Suprapubic skin (tissue), 4 donors: Measurements from ENCODE around the gene ATP6V1B1.

DNA sequence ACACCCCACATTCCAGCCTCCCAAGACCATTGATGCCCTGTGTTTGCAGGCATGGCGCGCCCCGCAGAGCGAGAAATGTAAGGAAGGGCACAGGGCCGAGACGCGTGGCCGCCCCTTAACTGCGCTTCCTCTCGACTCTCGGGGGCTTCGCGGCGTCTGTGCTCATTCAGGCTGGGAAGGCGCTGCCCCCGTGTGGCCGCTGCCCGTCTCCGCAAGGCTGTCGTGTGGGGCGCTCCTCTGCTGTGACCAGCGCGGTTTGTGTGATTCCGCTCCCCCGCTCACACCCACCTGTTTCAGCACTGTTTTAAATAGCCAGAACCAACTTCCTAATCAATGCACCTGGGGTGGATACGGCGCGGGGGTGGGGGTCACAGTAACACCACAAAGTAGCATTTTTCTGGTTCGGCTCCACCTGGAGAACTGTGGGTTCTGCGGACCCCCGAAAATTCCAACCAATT, 79.6 kb downstream of the GFPT1 start:
- PRO-cap: no peak
- RAMPAGE, long total RNA, 4 experiments: no peak in any of the 4 experiments

- PRO-cap: no peak
- RAMPAGE, long total RNA, 4 experiments: no peak in any of the 4 experiments
These were observed 46.0 kb downstream of the GFPT1 start for GRCh38 chr2:69341033-69341360.

DNA sequence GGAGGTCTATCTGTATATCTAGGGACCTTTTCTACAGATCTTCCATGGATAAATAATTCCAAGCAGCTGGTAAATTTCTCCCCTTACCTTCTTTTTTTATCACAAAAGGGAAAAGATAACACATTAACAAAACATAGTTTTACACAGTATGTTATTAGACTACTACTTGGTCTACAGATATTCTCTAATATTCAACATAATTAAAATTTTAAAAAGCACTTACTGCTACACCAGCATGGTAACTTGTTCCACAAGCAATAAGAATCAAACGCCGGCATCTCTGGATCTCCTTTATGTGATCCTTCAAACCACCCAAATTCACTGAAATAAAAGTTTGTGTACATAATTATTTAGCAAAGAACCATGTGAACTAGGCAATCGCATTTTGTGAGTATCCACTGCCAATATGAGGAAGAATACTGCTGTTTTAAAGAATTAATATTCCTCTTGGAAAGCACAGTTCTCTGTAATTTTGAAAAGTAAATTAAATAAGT, 45.1 kb downstream of the GFPT1 start:
- PRO-cap: no peak
- RAMPAGE, long total RNA, 4 experiments: no peak in any of the 4 experiments

- PRO-cap: no peak
- RAMPAGE, long total RNA, 4 experiments: no peak in any of the 4 experiments
These were observed 6.8 kb upstream of the AAK1 start for GRCh38 chr2:69650246-69650843.

GRCh38 chr2:70047295-70047771, 39.9 kb upstream of the PCBP1 start:
- PRO-cap: no peak
- RAMPAGE, long total RNA, 4 experiments: no peak in any of the 4 experiments

DNA sequence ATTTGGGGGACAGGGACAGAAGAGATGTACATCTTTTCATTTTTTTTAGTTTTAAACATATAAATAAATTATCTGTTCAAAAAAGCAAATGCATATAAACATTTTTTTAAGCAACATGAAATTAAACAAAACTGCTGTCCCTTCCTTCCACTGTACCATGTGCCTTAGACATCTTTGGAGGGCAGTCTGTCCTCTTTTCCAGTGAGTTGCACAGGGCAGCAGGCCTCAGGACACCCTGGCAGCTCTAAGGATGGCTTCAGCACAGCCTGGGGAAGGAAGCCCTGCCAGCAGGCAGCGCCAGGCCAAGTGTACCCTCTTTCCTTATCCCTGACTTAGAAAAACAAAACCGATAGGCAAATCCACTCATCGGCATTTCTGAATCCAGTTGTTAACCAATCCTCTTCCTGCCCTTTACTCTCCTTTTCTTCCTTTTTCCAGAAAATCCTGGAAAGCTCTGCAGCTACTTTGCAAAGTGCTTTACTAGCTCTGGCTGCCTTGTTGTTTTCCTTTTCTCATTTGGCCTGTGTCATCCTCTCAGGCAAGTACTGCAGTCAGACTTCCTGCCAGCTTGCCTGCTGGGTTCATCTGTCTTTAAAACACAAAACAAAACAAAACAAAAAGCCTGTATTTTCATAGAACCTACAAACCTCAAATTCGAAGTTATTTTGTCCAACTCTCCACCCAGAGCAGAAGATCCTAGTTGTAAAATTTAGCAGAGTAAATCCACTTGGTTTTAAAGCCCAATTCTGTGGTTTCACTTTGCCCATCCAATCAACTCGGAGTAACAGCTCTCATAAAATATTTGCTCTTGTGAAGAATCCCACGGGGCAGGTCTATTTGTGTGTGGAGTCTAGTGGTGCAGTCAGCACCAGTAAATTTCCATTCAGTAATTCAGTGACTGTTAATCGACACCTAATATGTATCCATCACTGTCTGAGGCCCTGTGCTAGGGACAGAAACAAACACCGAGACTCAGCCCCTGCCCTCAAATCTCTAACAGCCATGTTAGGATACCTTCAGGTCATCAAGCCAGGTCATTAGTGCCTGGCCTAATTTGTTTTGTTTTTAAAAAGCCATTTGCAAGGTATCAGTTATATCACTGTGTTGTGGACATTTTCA, 45.2 kb downstream of the PCBP1 start:
- PRO-cap: bidirectional peak, plus-strand start at position 823 of the sequence, minus-strand start at position 708 of the sequence
- RAMPAGE, long total RNA, 4 experiments: no peak in any of the 4 experiments

GRCh38 chr2:70191201-70191464, 314 bp upstream of the C2orf42 start:
- PRO-cap: no peak
- RAMPAGE, long total RNA, 4 experiments: no peak in any of the 4 experiments

- PRO-cap: no peak
- RAMPAGE, long total RNA, 4 experiments: no peak in any of the 4 experiments
These were observed 1.2 kb downstream of the TIA1 start for GRCh38 chr2:70247065-70247726.

GRCh38 chr2:70258301-70259172, 600 bp downstream of the PCYOX1 start:
- PRO-cap: no peak
- RAMPAGE, long total RNA, 4 experiments: no peak in any of the 4 experiments

DNA sequence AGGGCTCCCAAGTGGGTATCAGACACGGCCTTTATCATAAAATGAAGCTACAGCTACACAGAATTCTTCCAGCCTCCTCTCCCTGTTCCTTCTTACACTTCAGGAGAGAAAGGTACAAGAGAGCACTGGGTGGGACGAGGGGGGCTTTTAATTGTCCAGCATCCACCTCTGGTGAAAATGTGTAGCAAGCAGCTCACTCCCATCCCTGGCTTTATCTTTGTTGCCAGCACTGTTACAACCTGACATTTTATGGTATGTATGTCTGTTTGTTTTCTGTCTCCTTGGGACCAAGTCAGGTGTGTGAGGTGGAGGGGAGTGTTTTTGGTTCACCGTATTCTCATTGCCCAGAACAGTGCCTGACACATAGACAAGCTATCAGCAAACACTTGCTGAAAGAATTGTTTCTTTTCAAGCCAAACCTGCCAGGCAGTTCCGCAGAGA, 24.8 kb downstream of the TGFA start:
- PRO-cap: no peak
- RAMPAGE, long total RNA, 4 experiments: no peak in any of the 4 experiments

- PRO-cap: no peak
- RAMPAGE, long total RNA, 4 experiments: no peak in any of the 4 experiments
These were observed 73.1 kb upstream of the TGFA start for GRCh38 chr2:70626617-70627139.

GRCh38 chr2:70935215-70936026, at the start of gene ATP6V1B1:
Gene ATP6V1B1 (plus strand): TSS chr2:70935900.
- PRO-cap: no peak
- RAMPAGE, long total RNA, 4 experiments: start-site peak on the plus strand in 3 of 4 experiments, at chr2:70935866-70935924 at its widest, 44 to 296 reads per replicate

DNA sequence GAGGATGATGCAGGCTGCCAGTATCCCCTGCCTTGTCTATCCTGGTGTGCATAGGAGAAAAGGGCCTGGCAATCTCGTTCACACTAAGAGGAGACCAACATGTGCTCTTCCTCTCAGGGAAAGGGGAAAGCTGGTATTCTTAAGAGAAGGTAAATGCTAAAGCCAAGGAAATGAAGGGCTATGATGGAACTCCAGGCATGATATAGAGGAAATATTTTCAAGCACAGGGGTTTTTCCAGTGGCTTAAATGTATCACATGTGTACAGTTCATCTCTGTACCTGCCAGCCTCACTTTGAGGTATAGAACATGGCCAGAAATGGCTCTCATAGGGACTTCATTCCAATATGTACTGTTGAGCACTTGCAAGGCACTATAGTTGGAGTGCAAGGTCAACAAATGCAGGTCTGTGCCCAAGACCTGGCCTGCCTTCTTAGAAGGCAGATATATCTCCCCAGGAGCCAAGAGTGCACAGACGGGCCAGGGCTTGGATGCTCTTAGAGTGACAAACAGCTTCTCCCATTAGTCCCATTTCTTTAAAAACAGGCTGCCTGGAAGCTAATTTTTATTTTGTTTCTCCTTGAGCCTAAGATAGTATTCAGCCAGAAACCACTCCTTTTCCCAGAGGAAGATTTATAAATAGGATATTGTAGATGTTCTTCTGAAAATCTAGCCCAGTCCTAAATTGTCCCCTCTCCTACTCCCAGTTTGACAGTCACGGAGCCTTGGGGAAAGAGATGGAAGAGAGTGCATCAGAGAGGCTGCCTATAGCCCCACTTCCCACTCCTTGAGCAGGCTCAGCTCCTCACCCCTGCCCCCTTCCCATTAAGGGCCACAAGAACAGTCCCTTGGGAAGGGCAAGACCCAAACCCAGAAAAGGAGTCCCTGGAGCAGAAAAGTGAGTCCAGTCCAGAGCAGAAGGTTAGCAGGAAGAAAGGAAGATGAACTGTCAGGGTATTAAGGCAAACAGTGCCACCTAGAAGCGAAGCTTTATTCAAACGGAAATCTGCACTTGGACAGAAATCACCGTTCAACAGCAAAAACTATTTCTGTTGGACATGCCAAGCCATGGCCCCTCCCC, 7.2 kb downstream of the TEX261 start:
- PRO-cap: no peak
- RAMPAGE, long total RNA, 4 experiments: no peak in any of the 4 experiments

- PRO-cap: no peak
- RAMPAGE, long total RNA, 4 experiments: no peak in any of the 4 experiments
These were observed 7.3 kb upstream of the TEX261 start for GRCh38 chr2:71001772-71002533.

- PRO-cap: no peak
- RAMPAGE, long total RNA, 4 experiments: no peak in any of the 4 experiments
These were observed 342 bp downstream of the NAGK start for GRCh38 chr2:71068748-71069231.

DNA sequence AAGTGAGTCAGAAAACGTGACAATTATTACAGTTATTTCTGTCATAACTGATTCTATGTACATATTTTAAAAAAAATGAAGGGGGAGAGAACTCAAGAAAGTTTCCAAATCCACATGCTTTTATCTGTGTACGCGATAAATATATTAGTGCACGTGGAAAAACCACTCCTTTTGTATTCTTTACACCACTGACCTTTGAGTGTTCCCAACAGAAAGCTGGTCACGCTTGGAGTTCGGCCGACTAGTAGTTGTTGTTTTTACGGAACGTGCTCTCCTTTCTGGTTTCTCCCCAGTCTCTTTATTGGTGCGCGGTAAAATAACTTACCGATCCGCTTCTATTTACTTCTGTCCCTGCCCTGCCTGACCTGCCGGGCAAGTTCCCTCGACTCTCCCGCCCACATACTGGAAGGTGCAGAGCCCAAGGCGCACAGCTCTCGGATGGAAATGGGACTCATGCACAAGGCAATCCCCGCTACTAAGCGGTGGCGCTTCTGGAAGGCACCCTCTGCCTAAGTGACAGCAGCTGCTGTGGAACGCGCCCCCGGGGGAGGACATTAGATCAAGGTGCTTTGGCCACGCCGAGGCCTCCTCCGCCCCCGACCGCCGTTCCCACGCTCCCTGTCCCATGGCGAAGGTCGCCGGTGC, 383 bp downstream of the MCEE start:
- PRO-cap: no peak
- RAMPAGE, long total RNA, 4 experiments: start-site peak on the minus strand in 4 of 4 experiments, centred at positions 303 to 500 of the sequence, 31 to 92 reads per replicate

- PRO-cap: no peak
- RAMPAGE, long total RNA, 4 experiments: no peak in any of the 4 experiments
These were observed 471 bp downstream of the MPHOSPH10 start for GRCh38 chr2:71130964-71131245.

- PRO-cap: no peak
- RAMPAGE, long total RNA, 4 experiments: no peak in any of the 4 experiments
These were observed 9.1 kb upstream of the PAIP2B start for GRCh38 chr2:71235831-71236480.

- PRO-cap: no peak
- RAMPAGE, long total RNA, 4 experiments: no peak in any of the 4 experiments
These were observed 49.5 kb upstream of the DYSF start for GRCh38 chr2:71416739-71417695.

- PRO-cap: no peak
- RAMPAGE, long total RNA, 4 experiments: no peak in any of the 4 experiments
These were observed 11.0 kb upstream of the DYSF start for GRCh38 chr2:71455223-71456217.